ENCODE data around the gene GP5.

GRCh38 chr3:194343853-194344344, 7.2 kb downstream of the CPN2 start:
- PRO-cap = no peak

DNA sequence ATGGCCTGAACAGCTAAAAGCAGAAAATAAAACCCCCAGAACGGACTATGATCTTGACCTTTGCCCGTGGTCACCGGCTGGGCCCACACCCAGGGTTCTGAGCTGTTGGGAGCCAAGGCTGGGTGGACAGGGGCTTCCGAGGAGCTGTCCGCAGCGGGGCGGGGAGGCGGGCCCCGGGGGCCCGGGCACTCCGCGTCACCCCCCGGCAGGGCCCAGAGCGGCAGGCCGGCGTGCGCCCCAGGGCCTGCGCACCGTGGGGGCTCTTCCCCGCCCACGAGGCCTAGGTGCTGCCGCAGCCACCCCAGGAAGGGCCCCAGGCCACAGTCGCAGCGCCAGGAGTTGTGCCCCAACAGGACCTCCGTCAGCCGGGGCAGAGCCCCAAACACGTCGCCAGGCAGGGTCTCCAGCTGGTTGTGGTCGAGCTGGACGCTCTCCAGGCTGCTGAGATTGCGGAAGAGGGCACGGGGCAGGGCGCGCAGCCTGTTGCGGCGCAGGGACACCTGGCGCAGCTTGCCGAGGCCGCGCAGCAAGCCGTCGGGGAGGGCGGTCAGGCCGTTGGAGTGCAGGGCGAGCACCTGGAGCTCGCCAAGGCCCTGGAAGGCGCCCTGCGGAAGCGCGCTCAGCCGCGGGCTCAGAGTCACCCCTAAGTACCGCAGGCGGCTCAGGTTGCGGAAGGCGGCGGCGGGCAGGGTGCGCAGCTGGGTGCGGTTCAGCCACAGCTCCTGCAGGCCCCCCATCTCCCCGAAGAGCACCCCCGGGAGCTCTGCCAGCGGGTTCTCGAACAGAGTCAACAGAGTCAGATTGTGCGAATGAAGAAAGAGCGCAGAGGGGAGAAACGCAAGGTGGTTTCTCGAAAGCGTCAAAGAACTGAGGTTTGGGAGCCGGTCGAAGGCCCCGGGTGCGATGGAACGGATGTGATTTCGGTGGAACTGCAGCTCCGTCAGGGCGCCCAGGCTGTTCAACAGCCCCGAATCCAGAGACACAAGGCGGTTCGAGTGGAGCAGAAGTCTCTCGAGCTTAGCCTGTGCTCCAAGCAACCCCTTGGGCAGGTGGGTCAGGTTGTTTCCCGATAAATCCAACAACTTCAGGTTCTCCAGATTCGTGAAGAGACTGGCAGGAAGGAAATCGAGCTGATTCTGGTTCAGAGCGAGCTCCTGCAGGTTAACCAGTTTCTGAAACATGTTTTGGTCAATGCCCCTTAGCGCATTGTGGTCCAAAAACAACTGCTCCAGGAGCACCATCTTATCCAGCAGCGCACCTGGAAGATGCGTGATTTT, 1.9 kb downstream of the GP5 start:
- PRO-cap = no peak

GRCh38 chr3:194399173-194399542, at the start of gene GP5:
GP5 (minus strand) TSS chr3:194399266.
- PRO-cap = no peak

- PRO-cap = no peak
Observed at GRCh38 chr3:194476487-194477564, 10.0 kb downstream of the ATP13A3 start.

- PRO-cap = no peak
Observed at GRCh38 chr3:194477565-194477873, 9.3 kb downstream of the ATP13A3 start.

DNA sequence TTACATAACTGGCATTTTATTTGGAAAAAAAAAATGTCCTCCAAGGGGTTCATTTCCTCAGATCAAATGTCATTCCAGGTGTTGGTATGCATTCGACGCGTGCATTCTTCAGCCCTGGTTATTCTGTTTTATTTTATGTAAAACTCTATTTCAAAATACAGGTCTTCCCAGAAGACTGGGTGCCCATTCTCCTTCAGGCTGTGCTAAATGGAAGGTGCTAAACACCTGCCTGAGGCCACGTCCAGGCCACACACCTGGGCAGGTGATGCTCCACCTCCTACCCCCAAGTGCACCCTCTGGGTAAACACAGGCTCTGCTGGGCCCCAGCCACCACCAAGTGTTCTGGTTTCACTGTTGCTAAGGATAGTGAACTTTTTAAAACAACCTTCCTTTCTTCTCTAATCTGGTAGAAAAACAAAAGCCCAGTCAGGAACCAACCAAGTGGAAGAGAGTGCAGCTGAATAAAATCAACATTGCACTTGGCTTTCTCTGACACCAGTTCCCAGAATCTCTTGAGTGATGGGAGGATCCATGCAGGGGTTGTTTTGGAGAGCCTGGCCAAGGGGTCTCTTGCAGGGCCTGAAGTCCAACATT, 26.0 kb upstream of the ATP13A3 start:
- PRO-cap = no peak

- PRO-cap = no peak
Observed at GRCh38 chr3:194571378-194572093, 61.7 kb downstream of the TMEM44 start.

GRCh38 chr3:194594471-194595072, 38.6 kb downstream of the TMEM44 start:
- PRO-cap = no peak

GRCh38 chr3:194630834-194631880, 2.1 kb downstream of the TMEM44 start:
- PRO-cap = no peak

GRCh38 chr3:194715025-194715899, 29.6 kb downstream of the FAM43A start:
- PRO-cap = no peak

DNA sequence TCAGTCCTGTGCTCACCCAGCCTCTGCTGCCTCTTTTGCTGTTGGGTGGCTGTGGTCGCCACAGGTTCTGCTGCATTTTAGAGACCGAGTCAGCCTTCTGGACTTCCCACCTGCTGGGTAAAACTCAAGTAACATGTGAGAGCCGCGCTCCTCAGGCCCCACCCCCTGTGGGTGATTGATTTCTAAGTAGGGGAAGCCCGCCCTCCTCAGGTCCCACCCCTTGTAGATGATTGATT, 83.2 kb downstream of the FAM43A start:
- PRO-cap = bidirectional peak, plus-strand start outside the sequence, minus-strand start at position 126 of the sequence

GRCh38 chr3:194854917-194855526, 169.3 kb downstream of the FAM43A start:
- PRO-cap = no peak

GRCh38 chr3:195119424-195120800, 151.0 kb downstream of the XXYLT1 start:
- PRO-cap = no peak

GRCh38 chr3:195129406-195129985, 141.5 kb downstream of the XXYLT1 start:
- PRO-cap = no peak

- PRO-cap = no peak
Observed at GRCh38 chr3:195154798-195155503, 116.0 kb downstream of the XXYLT1 start.

GRCh38 chr3:195179336-195179627, 91.7 kb downstream of the XXYLT1 start:
- PRO-cap = no peak

- PRO-cap = no peak
Observed at GRCh38 chr3:195393892-195394464, 48.8 kb downstream of the ACAP2 start.

- PRO-cap = no peak
Observed at GRCh38 chr3:195544773-195545068, 1.6 kb upstream of the PPP1R2 start.

- PRO-cap = no peak
Observed at GRCh38 chr3:195617656-195618135, 34.0 kb upstream of the APOD start.

GRCh38 chr3:195658290-195658944, 62.4 kb upstream of the MUC20 start:
- PRO-cap = no peak

Measured in right cardiac atrium (tissue), 1 donor.